ENCODE data around the gene DHRS7B.

DNA sequence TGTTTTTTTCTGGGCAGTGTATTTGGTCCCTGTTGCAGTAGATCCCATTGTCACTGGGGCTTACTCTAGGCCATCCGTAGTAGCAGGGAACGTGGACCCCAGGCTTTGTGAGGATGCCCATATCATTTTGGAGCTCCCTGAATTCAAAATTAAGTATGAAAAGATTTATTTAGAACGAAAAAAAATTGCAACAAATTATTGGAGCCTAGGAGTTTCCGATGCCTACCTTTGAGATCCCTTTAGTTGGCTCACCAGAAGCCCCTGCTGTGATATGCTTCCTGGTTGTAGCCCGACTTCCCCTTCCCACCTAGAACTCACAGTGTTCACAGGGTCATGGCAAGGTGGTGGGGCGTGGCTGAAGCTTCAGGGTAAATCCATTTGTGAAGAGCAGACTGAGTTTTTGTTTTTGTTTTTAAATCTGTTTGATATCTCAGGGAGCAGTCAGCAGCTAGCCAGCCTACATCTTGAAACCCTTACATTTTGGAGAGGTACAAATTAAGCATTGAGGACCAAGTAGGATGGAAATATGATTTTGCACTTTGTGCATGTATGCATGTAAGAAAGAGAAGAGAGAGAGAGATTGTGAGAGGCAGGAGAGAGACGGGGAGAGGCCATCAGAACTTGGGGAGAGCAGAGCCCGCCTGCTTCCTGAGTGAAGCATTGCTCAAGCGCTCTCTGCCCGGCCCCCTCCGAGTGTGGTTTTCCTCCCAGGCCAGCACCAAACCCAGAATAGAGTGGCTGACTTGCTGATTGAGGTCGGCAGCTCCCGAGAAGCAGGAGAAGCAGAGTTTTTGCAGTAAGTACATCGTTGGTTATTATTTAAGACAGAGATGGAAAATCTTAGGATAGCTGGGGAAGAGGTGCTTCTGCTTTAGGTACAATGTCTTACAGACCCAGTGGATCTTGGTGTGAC lies 64.0 kb downstream of the SPECC1 start:
- RRBS = no CpG with 5 or more reads among the region's 14 CpGs

- RRBS = no CpG with 5 or more reads among the region's 8 CpGs
These were observed 77.4 kb downstream of the SPECC1 start for GRCh38 chr17:20086357-20087127.

DNA sequence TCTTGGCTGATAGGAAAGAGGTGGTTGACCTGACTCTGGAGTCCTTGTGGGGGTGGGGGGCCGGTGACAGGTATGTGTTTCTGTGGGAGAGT lies 147.6 kb downstream of the SPECC1 start:
- RRBS = no CpG with 5 or more reads among the region's 1 CpG

DNA sequence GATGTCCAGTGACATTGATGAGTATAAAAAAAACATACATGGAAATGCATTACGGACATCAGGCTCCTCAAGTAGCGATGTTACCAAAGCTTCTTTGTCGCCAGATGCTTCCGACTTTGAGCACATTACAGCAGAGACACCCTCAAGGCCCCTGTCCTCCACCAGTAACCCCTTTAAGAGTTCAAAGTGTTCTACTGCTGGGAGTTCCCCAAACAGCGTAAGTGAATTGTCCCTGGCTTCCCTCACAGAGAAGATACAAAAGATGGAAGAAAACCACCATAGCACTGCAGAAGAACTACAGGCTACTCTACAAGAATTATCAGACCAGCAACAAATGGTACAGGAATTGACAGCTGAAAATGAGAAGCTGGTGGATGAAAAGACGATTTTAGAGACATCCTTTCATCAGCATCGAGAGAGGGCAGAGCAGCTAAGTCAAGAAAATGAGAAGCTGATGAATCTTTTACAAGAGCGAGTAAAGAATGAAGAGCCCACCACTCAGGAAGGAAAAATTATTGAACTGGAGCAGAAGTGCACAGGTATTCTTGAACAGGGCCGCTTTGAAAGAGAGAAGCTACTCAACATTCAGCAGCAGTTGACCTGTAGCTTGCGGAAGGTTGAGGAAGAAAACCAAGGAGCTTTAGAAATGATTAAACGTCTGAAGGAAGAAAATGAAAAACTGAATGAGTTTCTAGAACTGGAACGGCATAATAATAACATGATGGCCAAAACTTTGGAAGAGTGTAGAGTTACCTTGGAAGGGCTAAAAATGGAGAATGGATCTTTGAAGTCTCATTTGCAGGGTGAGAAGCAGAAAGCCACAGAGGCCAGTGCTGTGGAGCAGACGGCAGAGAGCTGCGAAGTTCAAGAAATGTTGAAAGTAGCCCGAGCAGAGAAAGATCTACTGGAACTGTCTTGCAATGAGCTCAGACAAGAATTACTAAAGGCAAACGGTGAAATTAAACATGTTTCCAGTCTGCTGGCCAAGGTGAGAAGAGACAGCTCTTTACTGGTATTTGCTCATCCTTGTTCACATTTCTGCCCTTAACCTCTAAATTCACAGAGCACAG lies 196.1 kb downstream of the SPECC1 start:
- RRBS = no CpG with 5 or more reads among the region's 16 CpGs

GRCh38 chr17:20588968-20589616 lies 9.6 kb downstream of the CDRT15L2 start:
- RRBS = 88% methylated on average over 11 of the region's 59 CpGs

GRCh38 chr17:21028790-21029494 lies 13.9 kb downstream of the USP22 start:
- RRBS = no CpG with 5 or more reads among the region's 11 CpGs

GRCh38 chr17:21126481-21127965 lies at the start of gene DHRS7B:
TSS of gene DHRS7B (plus strand) at chr17:21126964.
- RRBS = 1% methylated on average over 32 of the region's 76 CpGs

GRCh38 chr17:21161621-21162145 lies 34.9 kb downstream of the DHRS7B start:
- RRBS = no CpG with 5 or more reads among the region's 4 CpGs

- RRBS = no CpG with 5 or more reads among the region's 9 CpGs
These were observed 16.1 kb downstream of the TMEM11 start for GRCh38 chr17:21197817-21198256.

DNA sequence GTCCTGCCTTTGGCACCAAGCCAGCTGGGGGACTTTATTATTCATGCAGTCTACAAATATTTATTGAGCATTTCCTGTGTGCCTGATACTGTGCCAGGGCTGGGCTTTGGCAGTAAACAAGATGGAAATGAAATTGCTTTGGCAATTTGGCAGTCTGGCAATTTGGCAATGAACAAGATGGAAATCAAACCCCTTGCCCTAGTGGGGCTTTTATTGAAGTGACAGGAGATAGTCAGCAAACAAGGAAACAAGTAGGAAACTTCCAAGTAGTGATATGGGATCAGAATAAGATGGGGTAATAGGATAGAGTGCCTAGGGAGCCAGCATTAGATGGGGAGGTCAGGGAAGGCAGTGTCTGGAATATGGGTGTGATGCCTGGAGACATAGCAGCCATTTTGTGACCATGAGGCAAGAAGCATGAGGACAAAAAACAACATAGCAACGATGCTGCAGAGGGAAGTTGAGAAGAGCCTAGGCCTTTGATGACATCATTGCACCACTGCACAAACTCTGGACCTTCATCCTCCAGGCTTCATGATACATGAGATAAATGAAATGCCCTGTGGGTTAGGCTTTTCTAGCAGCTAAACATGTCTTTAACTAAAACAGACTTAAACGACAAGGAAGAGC lies 18.0 kb upstream of the TMEM11 start:
- RRBS = no CpG with 5 or more reads among the region's 2 CpGs

- RRBS = 4% methylated on average over 11 of the region's 27 CpGs
These were observed 421 bp upstream of the MAP2K3 start for GRCh38 chr17:21284113-21284466.

DNA sequence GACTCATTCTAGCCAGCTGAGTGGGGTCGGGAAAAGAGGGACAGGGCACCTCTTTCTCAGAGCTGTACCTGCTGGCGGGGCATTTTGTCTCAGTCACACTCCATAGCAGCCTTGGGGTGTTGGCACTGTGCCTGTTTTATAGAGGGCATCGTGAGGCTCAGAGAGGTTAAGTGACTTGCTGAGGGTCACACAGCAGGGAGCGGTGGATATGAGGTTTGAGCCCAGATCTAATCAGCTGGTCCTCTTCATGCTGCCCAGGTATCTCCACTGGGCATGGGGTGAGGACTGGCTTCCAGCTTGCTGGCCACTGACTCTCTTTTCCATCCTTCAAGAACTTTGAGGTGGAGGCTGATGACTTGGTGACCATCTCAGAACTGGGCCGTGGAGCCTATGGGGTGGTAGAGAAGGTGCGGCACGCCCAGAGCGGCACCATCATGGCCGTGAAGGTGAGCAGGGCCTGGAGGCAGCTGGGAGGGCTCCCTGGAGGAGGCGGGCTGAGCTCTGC lies 15.8 kb downstream of the MAP2K3 start:
- RRBS = no CpG with 5 or more reads among the region's 10 CpGs

DNA sequence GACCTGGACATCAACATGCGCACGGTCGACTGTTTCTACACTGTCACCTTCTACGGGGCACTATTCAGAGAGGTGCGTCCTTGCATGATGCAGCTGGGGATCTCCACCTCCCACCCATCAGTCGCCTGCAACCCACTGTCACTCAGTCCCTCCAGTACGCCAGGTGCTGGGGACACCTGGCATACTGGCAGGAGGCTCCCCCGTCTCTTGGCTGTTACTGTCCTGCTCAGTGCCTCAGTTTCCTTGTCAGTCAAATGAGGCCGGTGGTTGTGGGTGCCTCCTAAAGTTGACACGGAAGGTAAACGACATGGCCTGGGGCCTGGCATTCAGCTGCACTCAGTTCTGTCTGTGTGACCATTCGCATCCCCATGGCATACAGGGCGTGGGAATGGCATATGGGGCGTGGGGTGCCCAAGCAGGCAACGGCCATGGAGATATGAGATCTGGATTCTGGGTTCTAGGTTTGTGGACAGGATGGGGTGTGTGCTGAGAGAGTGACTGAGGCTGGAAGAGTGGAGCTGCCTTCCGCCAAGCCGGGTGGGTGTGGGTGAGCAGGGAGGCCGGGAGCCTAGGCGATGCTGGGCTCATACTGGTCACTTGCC lies 16.5 kb downstream of the MAP2K3 start:
- RRBS = no CpG with 5 or more reads among the region's 19 CpGs

DNA sequence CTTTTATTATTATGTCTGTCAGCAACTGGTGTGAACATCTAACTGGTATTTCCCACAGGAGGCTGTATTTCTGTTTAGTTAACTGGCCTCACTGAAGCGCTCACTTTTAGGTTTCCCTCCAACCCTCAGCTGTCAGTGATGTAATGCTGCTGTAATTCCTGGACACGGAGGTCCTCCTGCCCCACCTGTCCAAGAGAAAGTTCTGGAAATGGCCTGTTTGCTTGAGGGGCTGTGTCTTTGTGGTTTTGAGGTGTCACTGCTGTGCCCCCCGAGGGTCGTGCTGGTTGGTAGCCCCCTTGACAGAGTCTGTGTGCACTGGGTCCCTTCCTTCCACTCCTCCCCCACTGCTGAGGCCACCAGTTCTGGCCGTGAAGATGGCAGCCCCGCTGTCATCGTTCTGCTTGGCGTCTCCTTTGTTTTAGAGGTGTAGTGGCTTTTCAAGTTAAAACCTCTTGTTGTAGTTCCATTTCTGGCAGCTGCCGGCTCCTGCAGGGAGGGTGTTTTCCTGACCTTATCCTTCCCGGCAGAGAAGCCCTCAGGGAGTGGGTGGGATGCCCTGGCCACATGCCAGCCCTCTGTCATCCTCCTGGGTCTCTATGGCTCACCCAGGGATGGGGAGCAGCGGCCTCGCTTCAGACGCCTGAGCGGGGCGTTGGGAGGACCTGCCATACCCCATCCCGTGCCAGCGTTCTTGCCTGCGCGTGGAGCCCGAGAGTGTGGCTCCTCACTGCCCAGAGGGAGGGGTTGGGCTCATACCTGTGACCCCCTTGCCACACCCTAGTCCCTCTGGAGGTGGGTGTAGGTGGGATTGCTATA lies 11.7 kb downstream of the KCNJ12 start:
- RRBS = no CpG with 5 or more reads among the region's 20 CpGs

GRCh38 chr17:21419059-21420111 lies 43.2 kb downstream of the KCNJ12 start:
- RRBS = 50% methylated on average over 2 of the region's 30 CpGs

DNA sequence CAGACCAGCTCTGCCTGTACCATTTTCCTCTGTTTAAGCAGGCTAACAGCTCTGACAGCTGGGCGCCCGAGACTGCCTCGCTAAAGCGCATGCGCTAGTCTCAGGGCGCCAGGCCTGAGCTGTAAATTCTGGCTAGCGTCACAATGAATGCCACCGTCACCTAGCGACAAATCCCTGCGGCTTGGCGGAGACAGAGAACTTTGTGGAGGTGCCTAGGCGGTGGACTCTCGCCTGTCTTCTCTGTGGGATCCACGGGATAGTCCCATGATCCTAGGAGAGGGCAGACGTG lies 573.9 kb downstream of the KCNJ18 start:
- RRBS = no CpG with 5 or more reads among the region's 15 CpGs

DNA sequence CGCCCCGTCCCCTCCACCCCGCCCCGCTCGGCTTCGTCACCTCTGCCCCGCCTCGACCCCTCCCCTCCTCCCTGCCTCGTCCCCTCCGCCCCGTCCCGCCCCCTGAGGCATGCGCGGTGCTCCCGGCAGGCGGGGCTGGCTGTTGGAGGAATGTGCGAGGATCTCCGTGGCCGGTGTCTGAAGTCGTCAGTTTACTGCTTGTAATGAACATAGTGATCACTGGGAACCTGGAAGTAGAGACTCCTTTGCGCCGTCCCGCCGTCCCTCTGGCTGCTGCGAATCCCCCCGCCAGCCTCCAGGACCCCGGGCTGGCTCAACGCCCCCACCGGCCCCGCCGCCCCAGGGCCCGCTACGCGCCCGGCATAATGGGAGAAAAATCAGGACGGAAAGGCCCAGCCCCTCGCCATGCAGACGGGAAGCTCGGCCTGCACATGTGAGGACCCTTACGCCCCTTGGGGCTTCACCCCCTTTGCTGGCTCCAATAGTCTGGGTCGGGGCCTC lies 743.0 kb downstream of the KCNJ18 start:
- RRBS = 98% methylated on average over 5 of the region's 41 CpGs

DNA sequence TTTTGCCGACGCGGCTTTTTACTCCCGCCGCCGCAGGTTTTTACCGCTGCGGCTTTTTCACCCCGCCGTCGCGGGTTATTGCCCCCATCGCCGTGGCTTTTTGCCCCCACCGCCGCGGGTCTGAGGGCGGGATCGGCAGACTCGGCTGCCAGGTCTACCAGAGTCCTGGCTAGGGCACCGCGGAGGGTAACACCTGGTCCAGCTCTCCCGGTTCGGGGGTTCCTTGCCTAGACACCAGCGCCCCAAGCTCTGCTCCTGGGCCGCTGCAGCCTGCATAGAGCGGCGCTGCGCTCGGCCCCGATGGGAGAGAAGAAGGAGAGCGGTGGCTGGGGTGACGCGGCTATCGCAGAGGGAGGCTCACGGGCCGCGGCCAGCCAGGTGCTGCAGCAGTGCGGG lies 562.5 kb upstream of the WSB1 start:
- RRBS = no CpG with 5 or more reads among the region's 39 CpGs

DNA sequence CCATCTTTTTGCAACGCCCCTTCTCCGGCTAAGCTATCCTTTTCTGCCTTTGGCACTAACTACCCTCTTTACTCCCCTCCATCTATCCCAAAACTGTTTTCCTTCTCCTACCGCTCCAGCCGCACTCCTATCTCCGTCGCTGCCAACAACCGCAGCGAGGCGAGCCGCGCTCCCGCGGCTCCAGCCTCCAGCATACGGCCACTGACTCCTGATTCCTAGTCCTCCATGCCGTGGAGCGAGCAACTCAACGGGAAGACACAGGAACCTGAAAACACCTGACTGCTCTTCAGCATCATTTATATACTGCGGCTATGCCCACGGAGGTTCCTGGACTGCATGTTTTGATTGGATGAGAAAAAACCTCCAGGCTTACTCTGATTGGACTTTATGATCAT lies 204.9 kb upstream of the WSB1 start:
- RRBS = no CpG with 5 or more reads among the region's 19 CpGs